Mammary microvascular endothelial cell (primary cell): ENCODE measurements around a stretch of chr20.

- RAMPAGE, long total RNA = no peak
These were observed 117.8 kb downstream of the ZMYND8 start for GRCh38 chr20:47238469-47239313.

- RAMPAGE, long total RNA = no peak
These were observed 102.7 kb downstream of the ZMYND8 start for GRCh38 chr20:47253616-47254414.

DNA sequence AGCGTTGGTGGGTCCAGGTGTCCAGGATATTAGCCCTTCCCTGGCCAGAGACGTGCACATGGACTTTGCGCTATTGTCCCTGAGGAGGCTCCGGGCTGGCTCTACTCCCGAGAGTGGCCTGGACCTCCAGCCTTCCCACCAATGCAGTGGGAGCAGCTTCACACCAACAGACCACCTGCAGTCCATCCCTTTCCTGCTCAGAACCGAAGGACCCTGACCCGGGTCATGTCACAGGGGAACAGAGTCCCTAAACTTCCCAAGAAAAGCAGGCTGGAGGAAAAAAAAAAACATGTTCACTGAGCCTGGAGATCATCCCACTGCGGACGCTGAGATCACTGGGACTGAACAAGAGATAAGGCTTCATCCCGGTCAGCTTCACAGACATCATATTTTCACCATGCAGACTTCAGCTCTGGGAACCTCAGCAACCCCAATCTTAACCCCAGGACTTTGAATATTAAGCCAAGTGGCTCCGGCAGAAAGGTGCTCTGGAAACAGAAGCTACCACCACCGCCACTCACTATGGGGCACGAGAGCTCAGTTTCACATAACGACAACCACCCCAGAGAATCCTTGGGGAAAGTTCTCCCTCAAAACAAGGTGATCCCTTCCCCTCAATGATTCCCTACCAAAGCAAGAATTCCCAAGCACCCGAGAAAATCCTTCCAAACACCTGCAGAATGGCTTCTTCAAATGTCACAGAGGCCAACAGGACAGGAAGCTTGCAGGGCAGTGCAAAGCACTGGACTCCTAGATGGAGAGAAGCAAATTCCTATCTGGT lies 18.2 kb downstream of the ZMYND8 start:
- RAMPAGE, long total RNA = no peak

DNA sequence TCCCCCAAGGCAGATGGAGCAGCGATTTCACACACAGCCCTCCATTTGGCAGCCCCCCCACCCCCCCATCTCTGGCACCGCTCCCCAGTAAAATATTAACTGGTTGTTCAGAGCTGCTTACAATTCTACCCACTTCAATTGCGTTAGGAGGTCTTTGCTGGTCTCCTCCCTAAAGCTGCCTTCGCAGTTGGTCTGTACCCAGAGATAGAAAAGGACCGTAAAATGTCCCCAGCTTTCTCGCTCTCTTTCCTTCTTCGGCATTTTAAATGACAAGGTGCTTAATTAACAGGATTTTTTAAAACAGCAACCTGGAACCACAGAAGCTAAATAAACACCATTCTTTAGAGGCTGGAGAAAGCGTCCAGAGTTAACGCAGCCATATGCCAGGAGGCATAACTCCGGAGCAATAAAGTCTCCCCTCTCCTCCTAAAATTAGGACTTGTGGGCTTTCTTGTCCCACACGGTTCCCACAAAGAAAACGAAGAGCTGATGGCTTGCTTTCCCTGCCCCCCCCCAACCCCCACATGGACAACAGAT lies 1.7 kb upstream of the ZMYND8 start:
- RAMPAGE, long total RNA = no peak

DNA sequence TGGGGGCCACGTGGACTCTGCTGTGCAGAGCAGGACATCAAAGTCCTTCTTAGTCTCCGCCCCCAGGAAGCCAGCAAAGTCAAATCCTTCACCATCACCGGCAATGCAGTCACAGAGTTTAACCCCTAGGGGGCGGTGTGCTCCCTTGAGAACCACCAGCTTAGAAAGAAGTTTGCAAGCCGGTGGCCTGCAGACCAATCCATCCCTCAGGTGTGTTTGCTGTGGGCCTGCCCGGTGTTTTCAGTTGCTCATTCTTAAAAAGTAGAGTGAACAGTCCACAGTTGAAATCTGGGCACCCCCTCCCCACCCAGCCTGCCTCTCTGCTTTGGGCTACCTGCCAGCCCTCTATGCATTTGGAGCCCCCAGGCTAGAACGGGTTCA lies 59.9 kb downstream of the SULF2 start:
- RAMPAGE, long total RNA = no peak

DNA sequence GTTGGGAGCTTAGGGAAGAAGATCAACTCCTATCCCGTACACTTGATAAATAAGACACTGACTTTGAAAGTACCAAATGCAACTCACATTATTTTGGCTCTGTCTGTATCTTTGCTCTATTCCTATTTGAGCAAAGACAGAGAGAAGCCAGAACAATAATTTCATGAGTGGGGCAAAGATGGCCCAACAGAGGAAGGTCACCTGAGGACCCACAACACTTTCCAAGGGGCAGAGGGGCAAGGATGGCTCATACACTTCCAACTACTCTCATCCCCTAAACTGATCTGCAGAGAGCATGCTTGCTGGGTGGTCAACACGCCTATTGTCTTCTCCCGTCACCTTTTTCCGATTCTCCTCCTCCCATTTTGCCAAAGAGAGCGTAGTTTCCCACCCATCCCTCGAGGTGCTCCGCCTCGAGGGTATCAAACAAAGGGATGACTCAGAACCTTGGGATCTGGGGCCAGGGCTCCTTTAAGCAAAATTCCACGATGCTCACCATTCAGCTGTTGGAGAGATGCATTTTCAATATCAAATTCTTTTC lies 507.4 kb upstream of the SULF2 start:
- RAMPAGE, long total RNA = no peak

- RAMPAGE, long total RNA = no peak
These were observed 510.1 kb upstream of the SULF2 start for GRCh38 chr20:48295271-48295857.

- RAMPAGE, long total RNA = no peak
These were observed 453.9 kb downstream of the PREX1 start for GRCh38 chr20:48373995-48374260.

DNA sequence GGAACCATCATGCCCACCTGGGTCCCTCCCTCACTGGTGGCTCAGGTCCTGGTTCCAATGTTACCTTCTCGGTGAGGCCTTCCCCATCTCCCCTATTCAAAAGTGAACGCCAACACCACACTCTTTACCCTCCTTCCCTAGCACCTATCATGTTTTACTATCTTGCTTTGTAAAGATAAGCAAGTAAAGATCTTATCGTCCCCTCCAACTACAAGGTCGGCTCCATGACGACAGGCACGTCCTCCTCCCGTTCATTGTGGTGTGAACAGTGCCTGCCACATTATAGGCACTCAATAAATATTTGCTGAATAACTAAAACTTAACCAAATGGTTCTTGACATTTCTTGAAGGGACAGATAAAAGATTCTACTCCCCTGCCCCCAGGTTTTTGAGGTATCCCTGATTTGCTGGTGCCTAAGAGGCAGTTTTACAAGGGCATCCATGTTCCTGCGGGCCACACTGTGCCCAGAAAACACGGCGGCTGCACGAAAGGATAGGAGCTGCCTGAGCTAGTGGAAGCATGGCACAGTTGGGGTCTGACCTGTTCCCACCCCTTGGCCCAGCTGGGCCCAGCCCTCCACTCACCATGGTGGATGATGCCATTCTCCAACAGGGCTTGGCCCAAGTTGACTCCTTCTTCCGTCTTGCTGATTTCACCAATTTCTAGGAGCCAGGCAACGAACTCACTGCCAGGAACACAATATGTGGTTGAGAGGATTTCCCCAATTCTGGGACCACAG lies 147.0 kb downstream of the PREX1 start:
- RAMPAGE, long total RNA = no peak

DNA sequence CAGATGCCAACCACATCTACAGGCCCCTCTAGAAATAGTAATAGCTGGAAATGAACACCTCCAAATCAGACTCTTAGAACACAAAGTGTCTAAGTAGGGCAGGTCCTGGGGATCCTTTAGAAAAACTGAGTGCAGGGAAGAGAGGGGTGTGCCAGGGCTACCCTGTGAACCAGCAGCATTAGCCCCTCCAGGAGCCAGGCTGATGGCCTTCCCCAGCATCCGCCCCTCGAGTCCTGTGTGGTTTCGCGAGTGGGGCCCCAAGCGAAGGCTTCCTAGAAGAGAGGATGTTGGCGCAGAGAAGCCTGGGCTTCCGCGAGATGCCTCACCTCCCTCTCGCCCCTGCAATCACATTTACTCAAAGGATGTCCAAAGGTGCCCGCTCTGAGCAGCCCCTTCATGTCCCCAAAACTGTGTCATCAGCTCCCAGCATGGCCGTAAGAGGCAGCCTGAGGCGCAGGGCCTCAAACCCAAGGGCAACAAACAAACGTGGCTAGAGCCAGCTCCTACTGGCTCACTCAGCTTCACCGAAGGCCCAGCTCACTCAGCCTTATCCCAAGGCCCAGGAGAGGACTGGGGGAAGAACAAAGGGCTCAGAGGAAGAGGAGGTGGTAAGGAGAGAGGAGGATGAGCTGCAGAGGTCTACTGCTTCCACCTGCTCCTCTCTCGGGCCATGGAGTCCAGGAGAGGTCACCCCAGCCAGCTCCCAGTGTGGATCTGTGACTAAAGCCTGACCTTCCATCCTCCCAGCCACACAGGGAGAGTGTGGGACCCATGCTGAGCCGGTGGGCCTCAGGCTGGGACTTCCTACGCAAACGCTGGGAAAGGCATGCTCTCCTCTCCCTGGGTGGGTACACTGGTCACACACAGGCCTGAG lies 111.6 kb downstream of the PREX1 start:
- RAMPAGE, long total RNA = no peak

DNA sequence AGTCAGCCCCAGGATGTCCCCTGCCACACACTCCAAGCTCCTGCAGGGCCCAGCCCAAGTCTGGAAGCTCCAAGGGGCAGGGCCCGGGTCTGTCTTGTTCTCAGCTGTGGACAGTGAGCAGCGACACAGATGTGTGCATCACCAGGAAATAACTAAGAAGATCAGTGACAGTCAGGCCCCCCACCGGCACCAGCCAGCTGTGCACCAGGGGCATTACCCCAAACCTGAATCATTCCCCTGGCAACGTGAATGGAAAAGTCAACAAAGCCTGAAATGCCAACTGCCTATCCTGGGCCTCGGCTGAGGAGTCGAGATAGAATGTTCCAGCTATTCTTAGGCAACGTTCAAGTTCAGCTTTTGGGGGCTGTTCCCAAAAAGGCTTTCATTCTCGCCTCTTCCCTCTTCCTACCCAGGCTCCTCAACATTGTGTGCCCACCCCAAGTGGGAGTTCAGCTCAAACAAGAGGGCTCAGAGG lies 105.0 kb downstream of the PREX1 start:
- RAMPAGE, long total RNA = no peak

DNA sequence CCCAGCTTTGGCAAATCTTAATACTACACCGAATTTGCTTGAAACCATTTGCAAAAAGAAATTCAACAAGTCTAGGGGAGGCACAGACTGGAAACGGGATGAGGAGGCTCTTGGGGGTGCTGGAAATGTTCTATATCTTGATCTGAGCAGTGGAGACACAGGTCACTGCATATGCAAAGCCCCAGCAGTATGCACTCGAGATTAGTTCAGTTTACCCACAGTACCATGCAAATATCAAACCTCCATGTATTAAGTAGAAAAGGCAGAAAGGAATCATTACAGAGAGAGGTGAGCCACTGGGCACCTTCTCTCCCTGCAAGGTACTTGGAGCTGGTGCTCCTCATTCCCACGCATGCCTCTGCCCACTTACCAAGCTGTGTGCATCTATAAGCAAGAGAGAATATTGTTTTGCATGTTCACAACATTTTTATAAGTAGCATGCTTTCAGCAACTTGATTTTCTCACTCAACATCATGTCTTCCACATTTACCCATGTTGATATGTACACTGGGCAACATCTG lies 75.8 kb downstream of the PREX1 start:
- RAMPAGE, long total RNA = no peak

GRCh38 chr20:48819078-48819697 lies 8.6 kb downstream of the PREX1 start:
- RAMPAGE, long total RNA = no peak

DNA sequence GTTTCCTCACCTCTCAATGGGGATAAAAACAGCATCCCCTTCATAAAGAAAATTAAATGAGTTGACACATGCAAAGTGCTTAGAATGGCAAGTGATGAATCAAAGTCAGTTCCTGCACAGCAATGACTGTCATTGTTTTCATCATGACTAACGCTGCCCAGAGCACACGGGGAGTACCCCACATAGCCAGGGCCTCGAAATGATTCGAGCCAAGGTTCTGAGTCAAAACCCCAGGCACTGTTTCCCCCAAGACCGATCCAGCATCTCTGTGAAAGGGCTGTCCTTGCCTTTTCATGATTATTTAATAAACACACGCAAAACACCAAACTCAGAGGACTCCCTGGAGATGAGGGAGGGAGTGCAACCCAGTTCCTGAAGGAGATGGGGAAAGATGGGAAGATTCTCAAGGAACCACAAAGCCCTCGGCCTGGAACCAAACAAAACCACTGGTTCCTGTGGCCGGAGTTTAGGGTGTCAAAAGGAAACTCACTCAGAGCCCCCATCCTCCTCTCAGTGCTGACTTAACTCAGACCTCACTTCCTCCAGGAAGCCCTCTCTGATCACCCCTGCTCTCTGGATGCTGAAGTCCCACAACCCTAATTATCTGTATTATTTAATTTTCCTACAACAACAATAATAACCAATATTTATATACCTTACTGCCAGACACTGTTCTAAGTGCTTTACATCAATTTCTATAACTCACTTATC lies 3.7 kb downstream of the PREX1 start:
- RAMPAGE, long total RNA = no peak

DNA sequence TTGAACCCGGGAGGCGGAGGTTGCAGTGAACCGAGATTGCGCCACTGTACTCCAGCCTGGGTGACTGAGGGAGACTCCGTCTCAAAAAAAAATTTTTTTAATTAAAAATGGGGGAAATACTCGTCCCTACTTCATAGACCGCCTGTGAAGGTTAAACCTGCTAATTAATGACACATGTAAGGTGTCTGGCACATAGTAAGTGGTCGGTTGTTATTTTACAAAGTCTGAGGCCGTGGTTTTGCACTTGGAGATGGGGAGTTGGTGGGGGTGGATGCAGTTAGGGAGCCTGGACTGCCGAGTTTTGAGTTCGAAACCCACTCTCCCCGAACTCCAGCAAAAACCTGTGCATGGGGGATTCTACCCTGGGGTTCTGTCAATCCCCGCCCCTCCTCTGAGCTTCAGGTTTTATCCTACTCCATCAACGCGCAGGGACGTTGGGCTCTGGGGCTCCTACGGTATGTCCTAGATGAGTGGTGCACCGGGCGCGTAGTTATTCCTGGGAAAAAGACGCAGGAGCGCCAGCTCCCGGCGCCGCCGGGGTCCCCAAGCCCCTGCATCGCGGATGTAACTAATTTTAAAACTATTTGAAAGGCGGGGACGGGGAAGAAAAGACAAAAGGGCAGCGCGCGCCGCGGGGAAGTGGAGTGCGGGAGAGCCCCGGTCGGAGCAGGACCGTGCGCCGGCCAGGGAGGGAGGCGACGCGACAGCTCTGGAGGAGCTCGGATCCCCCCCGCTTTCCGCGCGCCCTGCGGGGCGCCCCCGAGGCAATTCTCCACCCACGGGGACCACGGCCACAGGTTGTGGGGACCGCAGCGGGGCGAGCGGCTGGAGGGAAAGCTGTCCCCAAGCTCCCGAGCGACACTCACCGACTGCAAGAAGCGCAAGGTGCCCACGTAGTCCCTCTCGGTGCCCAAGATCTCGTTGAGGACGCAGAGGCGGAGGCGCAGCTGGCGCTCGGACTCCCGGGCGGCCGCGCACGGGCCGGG lies 730 bp downstream of the PREX1 start:
- RAMPAGE, long total RNA = no peak

DNA sequence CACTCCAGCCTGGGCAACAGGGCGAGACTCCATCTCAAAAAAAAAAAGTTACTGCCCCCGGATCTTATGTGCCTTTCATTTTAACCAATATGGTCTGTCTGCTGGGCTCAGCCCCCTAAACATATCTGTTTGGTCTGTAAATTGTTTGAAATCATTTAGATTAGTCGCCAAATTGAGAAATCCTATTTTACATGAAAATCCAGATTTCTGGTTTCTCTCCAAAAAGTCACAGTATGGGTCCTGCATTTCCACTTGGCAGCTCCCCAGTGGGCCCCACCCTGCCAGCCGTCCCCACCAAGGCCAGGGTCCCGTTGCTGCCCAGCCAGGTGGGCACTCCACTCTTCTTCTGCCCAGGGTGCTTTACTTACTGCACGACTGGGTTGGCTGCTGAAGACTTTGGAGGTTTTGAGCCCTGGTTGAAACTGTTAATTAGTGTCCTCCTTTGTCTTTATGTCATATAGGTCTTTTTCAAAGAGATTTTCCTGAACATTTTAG lies 50.4 kb downstream of the ARFGEF2 start:
- RAMPAGE, long total RNA = no peak

DNA sequence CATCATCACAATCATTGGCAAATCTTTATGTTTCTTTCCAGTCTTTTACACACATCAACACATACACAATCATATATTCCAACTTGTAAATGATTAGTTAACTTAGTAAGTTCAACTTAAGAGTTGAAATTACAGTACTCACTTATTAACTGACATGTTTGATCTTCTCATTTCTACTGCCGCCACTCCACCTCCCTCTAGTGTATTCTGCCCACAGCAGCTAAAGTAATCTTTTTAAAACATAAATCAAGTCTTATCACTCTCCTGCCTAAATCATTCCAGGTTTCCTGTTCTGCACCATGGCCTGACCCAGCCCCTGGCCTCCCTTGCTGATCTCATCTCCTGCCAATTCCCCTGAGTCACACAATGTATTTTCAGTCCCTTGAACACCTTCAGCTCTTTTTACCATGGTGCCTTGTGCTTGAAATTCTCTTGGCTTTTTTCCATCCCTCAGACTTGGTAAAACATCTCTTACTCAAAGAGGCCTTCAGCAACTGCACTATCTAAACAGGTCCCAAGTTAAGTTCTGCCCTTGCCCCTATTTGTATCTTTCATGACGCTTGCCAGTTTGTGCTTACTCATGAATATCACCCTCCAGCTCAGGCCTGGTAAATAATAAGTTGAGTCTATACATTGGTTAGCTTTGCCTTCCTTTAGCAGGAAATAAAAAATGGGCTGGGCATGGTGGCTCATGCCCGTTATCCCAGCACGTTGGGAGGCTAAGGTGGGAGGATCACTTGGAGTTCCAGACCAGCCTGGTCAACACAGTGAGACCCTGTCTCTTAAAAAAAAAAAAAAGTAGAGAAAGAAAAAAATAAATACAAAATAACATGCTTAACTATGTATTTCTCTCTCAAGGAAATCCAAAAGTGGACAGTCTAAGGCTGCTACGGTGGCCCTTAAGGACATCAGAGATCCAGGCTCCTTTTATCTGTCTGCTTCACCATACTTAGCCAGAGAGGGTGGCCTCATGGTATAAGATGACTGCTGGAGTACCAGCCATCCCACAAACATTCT lies 62.1 kb downstream of the ARFGEF2 start:
- RAMPAGE, long total RNA = no peak

DNA sequence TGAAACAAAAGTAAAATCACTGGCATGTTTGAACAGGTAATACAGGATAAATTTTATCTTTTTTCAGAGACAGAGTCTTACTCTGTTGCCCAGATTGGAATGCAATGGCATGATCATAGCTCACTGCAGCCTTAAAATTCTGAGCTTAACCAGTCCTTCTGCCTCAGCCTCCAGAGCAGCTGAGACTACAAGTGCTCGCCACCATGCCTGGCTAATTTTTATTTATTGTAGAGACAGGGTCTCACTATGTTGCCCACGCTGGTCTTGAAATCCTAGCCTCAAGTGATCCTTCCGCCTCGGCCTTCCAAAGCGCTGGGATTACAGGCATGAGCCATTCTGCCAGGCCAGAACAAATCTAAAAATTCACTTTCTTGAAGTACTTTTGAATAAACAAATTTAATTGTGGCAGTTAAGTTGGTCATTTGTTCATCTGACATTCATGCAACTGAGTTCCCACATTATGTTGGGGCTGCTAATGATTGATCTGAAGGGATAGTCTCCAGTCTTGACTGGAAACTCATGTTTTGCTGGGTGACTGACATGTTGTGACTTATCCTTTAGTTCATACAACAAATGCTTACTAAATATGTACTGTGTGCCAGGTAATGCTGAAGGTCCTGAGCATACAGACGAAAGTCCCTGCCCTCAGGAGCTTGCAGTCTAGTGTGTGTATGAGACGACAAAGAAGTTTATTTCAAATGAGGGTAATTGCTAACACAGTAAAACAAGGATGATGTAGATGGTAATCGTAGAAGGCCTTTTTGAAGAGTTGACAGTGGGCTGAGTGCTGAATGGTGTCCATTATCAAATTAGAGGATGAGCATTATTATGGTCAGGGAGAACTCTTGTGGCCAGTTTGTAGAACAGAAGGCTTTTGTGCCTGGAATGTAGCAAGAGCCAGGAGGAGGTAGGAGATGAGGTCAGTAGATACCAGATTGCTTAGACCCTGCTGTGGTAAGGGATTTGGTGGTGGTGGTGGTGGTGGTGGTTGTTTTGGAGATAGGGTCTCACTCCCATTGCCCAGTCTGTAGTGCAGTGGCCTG lies 5.9 kb downstream of the CSE1L start:
- RAMPAGE, long total RNA = no peak

GRCh38 chr20:49245659-49246846 lies 26.8 kb downstream of the DDX27 start:
- RAMPAGE, long total RNA = no peak

DNA sequence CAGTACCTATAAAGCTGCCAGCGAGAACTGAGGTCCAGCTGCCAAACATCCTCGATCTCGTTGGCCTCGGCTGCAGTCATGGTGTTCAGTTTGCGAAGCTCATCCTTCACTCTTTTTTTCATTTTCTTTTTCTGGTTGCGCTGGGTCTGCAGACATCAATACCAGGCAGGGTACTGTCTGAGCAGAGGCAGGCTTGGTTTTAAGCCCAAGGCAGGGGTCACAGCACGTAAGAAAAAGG lies 22.1 kb downstream of the ZNFX1 start:
- RAMPAGE, long total RNA = no peak